Measurements from ENCODE around the genes CYSLTR1, POF1B, RPA4, CENPI and ARMCX1.

GRCh38 chrX:78327005-78328070 is at the start of gene CYSLTR1:
CYSLTR1 (minus strand) TSS chrX:78327611.
- RRBS, 2 experiments: no CpG with 5 or more reads among the region's 10 CpGs

- RRBS, 2 experiments: no CpG with 5 or more reads among the region's 1 CpG
These were observed 843 bp downstream of the HMGN5 start for GRCh38 chrX:81200891-81201249.

GRCh38 chrX:85379215-85379960 is at the start of gene POF1B:
POF1B (minus strand) TSS chrX:85379665.
- RRBS, 2 experiments: no CpG with 5 or more reads among the region's 11 CpGs

- RRBS, 2 experiments: no CpG with 5 or more reads among the region's 2 CpGs
These were observed 53.8 kb downstream of the CHM start for GRCh38 chrX:85993251-85994260.

DNA sequence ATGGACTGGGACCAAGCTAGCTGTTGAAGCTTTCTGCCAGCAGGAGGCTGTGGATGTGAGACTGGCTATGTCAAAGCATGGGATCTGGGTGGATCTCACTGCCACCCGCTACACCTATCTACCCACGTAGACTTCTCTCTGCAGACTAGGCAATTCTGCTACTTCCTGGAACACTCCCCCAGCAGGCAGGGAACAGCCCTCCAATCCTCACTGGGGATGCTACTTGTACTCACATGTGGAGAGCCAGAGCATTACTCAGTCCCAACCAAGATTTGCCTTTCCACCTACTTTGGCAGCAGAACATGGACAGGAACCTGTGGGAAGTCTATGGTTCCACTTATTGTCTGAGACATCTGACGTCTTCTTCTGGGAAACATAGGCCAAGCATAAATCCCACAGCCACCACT is 383.5 kb upstream of the CPXCR1 start:
- RRBS, 2 experiments: no CpG with 5 or more reads among the region's 3 CpGs

GRCh38 chrX:89539080-89539503 is 382.6 kb upstream of the TGIF2LX start:
- RRBS, 2 experiments: no CpG with 5 or more reads among the region's 5 CpGs

DNA sequence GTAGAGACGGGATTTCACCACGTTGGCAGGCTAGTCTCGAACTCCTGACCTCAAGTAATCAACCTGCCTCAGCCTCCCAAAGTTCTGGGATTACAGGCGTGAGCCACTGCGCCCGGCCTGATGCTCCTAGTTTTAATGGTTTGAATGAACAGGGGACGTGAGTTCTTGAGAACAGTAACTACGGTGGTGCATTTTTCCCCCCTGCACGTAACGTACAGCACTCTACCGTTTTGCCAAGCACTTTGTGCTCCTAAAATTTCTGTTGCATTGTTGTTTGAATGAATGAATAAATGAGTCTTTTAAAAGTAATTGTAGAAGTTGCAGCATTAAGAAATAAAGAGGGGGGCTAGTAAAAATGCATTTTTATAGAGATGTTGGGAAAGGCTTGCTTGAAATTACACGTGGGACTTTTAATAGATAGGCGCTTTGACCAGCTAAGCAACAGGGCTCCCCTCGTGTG is at the start of gene RPA4:
TSS of gene RPA4 (plus strand) at position 347 of the 460 bp plus-strand sequence.
- RRBS, 2 experiments: no CpG with 5 or more reads among the region's 14 CpGs

DNA sequence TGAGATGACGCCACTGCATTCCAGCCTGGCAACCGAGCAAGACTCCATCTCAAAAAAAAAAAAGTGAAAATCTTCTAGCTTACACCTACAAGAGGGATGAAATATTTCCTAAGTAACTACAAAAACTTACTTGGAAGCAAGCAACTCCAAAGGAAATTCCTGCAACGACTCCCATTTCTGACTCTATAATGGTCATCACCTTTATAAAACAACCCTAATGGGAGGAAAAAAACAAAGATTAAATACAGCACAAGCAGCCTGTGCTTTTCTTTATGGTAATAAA is 4.3 kb downstream of the TSPAN6 start:
- RRBS, 2 experiments: no CpG with 5 or more reads among the region's 3 CpGs

DNA sequence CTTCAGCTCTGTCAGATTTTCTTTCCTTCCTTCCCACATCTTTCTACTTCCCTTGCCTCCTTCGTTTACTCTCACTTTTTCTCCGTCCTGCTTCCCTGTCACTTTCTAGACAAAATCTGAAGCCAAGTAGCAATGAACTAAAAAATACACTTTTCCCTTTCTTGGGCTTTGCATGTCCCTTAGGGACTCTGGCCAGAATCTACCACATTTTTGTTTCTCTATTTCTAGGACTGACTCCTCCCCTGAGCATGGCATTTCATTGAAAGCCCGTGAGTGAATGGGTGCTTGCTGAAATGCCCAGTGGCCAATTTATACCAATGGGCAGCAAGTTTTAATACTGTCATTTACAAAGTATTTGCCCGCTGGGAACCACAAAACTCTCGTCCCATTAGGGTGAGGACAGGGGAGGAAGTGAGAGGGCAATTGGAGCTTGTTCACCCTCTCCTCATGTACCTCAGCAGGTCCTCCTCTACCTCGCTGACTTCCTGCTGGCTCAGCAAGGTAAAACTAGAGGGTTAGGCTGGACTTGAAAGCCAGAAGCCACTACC is 1.0 kb downstream of the SRPX2 start:
- RRBS, 2 experiments: no CpG with 5 or more reads among the region's 6 CpGs

DNA sequence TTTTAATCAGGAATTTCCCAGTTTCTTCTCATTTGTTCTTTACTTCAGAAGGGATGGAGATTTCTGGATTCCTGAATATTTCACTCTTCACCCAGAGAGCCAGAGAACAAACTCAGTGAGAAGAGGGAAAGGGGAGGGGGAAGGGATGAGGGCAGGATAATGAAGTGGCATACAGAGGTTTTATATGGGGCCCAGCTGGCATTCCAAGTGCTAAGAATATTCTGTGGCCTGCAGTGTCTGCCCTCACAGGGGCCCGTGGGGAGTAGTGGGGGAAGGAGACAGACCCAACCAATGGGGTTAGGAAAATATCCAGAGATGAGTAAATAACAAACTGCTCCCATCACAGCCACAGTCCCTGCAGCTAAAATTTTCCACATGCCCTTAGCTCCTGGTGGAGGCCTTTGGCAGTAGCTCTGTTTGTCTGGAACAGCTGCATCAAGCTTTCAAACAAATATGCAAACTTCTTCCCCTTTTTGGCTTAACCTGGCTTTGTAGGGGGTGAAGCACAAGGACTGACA is 3.0 kb downstream of the SRPX2 start:
- RRBS, 2 experiments: no CpG with 5 or more reads among the region's 1 CpG

GRCh38 chrX:101097371-101098520 is at the start of gene CENPI:
CENPI (plus strand) TSS chrX:101098204.
- RRBS, 2 experiments: no CpG with 5 or more reads among the region's 52 CpGs

- RRBS, 2 experiments: no CpG with 5 or more reads among the region's 7 CpGs
These were observed 2.2 kb downstream of the BTK start for GRCh38 chrX:101383674-101384336.

DNA sequence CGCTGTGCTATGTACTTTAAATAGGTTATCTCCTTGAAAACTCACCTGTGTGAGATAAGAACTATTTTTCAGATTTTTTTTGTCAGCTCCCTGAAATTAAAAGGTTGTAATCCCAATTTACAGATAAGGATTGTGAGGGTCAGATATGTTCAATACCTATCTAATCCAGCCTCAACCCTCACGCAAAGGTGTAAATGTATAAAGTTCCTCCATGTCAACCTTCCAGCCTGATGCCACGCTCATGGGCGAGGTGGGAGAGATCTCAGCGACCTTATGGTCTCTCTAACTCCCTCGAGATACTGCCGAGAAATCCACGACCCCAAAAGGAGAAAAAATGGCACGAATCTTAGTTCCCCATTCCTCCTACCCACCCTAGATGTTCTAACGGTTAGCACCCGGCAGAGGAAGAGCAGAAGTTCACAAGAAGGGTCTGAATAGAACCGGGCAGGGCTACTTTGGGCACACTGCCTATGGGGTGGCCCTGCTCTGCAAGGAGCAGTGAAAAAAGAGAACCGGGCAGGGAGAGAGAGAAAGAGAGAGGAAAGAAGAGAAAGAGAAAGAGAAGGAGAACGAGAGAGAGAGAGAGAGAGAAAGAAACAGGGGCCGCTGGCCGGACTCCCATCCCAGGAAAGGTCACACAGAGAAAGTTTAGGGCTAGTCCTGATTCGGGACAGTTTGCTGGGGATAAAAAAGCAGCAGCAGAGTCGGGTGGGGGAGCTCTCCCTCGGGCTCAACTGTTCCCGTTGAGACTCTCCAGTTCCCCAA is 652 bp downstream of the GLA start:
- RRBS, 2 experiments: under 1 to 9% methylated on average over 2 of the region's 20 CpGs

DNA sequence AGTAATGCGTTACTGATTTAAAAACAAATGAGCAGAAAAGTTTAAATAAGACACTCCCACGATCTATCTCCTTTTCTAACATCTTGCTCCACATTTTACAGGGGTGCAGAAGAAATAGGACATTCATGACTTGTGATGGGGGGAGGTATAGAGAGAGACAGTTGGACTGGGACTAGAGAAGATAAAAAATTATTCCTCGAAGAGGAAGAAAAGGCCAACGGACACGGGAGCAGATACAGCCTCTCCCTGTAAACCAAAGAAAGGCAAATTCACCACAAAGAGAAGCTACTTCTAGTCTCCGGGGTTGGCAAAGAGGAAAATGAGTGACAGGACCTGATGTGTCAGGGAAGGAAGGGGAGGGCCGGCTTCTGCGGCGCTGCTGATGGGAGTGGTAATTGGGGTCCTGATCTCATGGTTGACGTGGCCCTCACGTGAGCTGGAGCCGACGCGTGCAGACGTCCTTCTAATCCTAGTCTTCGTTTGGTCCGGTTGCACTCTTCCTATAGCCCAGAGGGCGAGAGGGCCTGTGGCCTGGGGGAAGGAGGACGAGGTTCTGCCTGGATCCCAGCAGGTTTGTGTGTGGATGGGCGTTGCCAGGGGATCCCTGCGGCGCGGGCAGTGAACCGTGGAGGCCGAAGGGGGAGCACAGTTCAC is at the start of gene ARMCX1:
TSS of gene ARMCX1 (plus strand) at position 458 of the 654 bp plus-strand sequence.
- RRBS, 2 experiments: 1 to 3% methylated on average over 2 to 4 of the region's 25 CpGs

GRCh38 chrX:101658262-101659003 is 1.2 kb downstream of the ARMCX2 start:
- RRBS, 2 experiments: no CpG with 5 or more reads among the region's 22 CpGs

GRCh38 chrX:102515799-102516209 is 735 bp downstream of the TMSB15A start:
- RRBS, 2 experiments: no CpG with 5 or more reads among the region's 12 CpGs

- RRBS, 2 experiments: 4% methylated on average over 7 to 12 of the region's 28 CpGs
These were observed 319 bp downstream of the GPRASP1 start for GRCh38 chrX:102651649-102651954.